ENCODE measurements around a stretch of chr12.

DNA sequence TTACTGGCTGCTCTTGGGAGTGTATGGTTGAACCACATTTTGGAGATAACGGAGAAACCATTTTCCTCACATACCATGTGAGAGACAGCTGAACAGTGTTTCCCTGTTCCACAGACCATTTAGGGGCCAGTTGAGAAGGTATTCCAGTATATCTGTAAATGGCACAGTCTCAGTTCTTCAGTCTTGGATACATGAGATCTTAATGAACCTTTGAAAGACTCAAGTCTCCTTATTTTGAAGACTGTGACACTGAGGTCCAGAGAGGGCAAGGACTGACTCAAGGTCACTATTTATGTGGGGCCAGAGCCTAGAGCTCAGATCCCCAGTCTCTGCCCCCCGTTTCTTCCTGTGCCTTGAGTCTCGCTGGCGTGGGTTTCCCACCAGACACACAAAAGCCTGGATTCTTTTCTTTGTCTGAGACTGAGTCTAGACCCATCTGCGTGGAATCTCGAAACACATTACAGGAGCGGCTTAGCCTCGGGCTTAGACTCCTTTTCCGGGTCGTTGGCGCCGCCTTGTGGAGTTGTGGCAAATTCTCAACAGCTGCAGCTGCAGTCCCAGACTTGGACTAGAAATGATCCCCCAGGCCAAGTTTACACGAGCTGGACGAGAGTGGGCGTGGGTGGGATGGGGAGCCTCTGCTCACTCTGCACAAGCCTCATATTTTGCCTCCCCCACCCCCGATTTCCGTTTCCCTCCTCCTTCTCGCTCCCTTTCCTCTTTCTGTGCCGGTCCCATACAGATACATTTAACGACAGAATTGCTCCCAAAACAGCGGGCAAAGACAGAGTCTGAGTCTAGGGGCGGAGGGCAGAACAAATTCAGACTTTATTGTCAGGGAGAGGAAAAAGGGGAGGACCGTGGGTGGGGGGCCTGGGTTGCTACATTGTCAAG, 4.3 kb upstream of the GPR84 start:
- RRBS = no CpG with 5 or more reads among the region's 23 CpGs

DNA sequence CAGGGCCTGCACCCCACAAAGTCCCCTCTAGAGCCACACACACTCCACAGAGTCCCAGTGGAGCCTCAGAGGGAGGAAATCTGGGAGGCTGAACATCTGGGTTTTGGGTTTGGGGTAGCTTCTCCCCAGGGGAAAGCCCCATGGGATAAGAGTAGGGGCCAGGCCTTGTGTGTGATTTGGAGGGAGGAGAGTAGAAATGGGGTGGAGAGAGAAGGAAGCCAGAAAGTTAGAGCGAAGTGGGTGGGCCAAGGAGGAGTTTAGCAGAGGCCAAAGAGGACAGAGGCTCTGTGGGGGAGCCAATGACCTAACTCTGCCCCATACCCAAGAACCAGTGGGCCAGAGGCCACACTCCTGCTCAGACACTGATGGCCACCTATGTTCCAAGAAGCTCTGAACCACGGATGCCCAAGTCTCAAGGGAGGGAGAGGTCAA, 9.3 kb downstream of the ZNF385A start:
- RRBS = no CpG with 5 or more reads among the region's 2 CpGs

GRCh38 chr12:54379008-54379485, 5.5 kb downstream of the ZNF385A start:
- RRBS = 2% methylated on average over 8 of the region's 41 CpGs

DNA sequence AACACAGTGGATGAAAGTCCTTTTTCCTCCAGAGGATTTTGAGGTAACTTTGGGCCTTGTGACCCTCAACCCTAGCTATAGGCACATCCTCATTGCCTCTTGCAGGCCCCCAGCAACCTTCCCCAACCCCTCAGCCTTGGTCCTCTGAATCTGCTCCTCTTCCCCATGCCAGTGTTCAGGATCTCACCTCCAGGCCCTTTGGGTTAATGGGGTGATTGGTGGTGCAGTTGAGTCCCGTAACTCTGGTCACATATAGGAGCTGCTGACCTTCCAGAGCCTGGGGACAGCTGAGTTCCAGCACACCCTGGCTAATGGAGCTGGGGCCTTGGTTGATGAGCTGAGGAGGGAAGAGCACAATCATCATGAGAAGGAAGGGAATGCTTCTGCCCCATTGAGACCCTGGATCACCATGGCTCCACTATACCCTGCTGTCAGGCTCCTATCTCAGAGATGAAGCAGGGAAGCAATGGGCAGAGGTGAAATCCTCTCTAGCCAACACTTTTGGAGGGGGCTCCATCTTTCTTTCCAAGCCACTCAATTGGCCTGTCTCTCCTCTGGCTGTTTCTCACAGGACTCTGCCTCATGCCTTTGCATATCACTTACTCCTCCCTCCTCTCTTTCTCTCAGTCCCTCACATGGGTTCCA, 16.2 kb upstream of the ZNF385A start:
- RRBS = no CpG with 5 or more reads among the region's 1 CpG

DNA sequence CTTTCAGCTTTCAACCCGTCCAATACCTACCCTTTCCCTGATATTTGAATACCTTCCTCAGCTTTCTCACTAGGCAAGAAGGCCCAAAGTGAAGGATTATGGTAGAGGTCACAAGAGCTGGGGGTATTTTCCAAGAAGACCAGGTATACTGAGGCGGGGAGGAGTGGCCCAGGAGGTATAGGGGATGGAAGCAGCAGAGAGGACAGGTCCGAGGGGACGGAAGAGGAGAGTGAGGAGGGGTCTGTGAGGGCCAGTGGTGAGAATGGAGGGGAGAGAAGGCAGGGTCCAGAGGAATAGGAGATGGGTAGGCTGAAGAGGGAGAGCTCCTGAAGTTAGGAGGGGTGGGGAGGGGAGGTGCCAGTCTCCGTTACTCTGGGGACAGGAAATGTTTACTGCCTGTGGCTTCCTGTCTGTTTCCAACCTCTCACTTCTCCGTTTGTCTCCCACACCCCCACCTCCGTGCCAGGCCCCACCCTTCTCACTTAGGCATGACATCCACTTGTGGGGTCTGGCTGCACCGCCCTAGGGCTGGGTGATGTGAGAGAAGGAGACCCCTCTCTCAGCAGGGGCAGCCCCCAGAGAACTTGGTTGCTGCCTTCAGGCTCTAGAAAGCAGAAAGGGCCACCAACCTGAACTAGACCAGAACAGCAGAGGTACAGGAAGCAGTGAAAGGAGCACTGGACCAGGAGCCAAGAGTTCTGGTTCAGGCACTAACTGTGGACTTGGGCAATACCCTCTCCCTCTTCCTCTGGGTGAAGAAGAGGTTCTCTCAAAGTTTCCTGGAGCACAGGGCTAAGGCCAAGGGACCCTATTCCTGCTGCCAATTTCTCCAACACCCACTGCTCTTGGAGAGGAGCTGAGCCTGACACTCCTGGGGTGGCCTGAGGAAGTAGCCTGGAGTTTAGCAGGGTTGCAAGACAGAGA, 5.7 kb downstream of the ITGA5 start:
- RRBS = no CpG with 5 or more reads among the region's 8 CpGs

- RRBS = no CpG with 5 or more reads among the region's 8 CpGs
Measured at GRCh38 chr12:54420446-54421785, 1.9 kb upstream of the ITGA5 start.

GRCh38 chr12:54424682-54425276, 5.7 kb upstream of the ITGA5 start:
- RRBS = no CpG with 5 or more reads among the region's 2 CpGs

GRCh38 chr12:54723559-54723758, 75.3 kb upstream of the DCD start:
- RRBS = no CpG with 5 or more reads among the region's 1 CpG

DNA sequence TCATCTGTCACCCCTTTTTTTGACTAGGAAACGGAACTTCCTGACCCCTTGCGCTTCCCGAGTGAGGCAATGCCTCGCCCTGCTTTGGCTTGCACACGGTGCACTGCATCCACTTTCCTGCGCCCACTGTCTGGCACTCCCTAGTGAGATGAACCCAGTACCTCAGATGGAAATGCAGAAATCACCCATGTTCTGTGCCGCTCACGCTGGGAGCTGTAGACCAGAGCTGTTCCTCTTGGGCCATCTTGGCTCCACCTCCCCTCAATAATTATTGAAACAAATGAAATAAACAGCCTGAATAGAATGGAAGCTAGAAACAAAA, 34.4 kb downstream of the MUCL1 start:
- RRBS = no CpG with 5 or more reads among the region's 8 CpGs

DNA sequence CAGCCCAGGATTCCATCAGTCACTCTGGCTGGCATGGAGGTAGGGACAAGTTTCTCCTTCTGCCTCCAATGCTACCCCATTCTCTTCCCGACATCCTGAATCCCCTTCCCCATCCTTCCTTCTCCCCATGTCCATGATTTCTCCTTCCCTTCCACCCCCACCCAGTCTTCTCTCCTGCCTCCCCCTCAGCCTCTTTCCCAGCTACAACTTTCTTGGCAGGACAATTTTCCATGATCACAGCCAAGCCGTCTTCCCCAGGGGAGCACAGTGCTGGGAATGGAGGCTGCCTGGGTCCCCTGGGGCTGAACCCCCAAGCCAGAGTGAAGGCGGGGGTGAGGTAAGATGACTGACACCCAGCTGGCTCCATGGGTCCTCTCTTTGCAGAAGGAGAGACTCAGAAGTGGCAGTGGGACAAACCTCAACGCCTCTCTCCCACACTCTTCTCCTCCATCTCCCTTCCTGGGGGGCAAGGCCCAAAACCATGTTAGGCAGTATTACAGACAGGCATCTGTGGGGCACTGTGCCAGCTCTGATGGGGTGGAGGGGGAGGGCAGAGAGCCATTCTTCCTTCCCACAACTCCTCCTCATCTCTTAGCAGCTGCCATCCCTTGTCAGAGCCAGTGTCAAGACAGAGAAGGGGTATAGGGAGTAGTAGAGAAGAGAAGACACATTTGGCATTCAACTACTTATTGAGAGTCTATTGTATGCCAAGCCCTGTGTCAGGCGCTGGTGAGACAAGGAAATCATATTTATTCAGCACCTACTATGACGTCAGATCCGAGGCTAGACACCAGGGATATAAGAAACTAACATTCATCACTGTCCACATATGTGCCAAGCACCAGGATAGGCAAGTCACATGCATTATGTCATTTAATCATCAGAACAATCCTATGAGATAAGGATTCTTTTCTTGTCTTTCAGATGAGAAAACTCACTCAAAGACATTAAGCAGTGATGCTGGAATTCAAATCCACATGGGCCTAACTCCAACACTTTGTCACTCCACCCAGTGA, 3.6 kb downstream of the ITGA7 start:
- RRBS = no CpG with 5 or more reads among the region's 7 CpGs

DNA sequence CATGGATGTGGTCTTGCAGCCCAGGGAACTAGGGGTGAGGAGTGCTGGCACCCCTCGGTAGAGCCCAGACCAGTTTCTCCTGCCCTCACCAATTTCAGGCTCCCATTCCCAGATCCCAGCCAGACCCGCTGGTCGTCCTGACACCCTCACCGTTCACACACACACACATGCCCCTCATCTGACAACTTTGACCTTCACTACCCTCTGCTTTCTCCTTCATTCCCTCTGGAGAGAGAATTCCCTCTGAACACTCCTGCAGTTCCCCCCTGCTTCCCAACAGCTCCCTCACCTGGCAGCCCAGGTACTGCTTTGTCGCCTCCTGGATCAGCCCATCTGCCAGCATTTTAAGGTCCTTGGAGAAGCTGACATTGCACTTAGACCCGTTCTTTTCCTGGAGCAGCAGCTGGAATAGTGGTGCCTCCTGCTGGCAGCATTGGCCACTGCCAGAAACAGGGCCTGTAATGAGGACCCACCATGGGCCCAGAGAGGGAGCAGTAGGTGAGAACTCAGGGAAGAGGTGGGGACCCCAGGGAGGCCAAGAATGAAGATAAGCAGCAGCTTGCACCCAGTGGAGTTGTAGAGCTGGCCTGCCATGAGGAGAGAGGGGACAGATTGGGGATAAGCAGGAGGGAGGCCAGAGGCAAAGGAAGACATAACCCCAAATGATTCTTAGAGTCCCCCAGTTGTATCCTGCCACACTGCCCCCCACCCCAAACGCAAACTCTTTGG, 5.8 kb upstream of the GDF11 start:
- RRBS = no CpG with 5 or more reads among the region's 7 CpGs

- RRBS = 4% methylated on average over 2 of the region's 15 CpGs
Measured at GRCh38 chr12:55737687-55738919, 4.8 kb upstream of the GDF11 start.

- RRBS = no CpG with 5 or more reads among the region's 3 CpGs
Measured at GRCh38 chr12:55925722-55926197, 1.9 kb downstream of the PYM1 start.

GRCh38 chr12:55944089-55944595, 13.2 kb downstream of the DGKA start:
- RRBS = no CpG with 5 or more reads among the region's 4 CpGs

DNA sequence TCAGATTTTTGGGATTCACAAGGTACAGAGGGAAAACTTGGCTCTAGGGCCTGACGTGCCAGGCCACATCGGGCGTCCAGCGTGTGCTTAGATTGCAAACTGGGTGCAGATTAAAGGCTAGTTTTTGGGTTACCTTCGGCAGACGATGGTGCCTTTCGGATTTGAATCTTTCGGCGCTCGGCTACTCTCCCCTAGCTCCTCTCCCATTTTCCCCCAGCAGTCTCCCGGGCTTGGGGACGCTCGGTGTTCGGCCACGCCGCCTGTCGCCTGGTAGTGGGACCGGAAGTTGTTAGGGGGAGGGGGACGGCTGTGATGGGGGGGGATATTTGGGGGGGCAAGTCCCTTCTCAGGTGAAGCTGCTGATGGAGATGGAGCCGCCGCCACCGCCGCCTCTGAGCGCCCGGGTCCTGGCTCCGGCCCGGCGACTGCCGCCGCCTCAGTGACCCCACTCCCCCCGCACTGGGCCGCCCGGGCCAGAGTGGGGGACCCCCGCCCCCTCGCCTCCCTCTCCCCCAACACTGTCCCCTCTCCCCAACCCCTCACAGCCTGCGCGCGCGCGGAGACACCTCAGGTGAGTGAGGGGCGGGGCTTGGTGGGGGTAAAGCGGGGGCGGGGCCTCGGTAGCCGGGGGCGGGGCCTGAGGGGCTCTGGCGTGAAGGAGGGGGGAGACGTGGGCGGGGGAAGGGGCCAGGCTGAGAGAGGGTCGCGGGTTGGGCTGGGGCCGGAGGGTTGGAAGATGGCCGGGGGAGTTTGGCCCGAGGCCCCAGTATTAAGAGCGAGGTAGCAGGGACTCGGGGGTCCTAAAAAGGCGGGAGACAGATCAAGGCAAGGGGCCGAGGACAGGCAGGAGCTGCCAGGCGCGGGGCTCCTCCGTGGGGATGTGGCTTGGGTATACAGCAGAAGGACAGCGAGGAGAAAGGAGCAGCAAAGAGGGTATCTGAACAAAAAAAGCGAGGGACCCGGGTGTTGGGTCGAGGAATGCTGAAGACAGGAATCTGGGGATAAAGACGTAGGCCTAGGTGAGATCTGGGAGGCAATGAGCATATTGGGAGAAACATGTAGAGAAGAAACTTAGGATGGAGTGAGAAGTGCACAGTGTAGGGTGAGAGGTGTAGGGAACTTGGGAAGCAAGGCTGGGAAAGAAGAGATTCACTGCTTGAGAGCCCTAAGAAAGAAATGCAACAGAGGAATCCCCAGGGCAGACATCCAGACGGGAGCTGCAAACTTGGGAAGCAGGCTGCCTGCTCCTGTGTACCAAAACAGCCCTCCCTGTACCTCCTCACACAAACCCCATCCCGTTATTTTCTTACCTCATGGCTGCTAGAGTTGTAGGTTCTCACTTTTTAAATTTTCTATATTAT, 10.6 kb downstream of the SUOX start:
- RRBS = under 1% methylated on average over 28 of the region's 68 CpGs

GRCh38 chr12:56020202-56020652, 616 bp upstream of the IKZF4 start:
- RRBS = no CpG with 5 or more reads among the region's 2 CpGs

GRCh38 chr12:56129792-56130330, 1.8 kb downstream of the ESYT1 start:
- RRBS = no CpG with 5 or more reads among the region's 19 CpGs

DNA sequence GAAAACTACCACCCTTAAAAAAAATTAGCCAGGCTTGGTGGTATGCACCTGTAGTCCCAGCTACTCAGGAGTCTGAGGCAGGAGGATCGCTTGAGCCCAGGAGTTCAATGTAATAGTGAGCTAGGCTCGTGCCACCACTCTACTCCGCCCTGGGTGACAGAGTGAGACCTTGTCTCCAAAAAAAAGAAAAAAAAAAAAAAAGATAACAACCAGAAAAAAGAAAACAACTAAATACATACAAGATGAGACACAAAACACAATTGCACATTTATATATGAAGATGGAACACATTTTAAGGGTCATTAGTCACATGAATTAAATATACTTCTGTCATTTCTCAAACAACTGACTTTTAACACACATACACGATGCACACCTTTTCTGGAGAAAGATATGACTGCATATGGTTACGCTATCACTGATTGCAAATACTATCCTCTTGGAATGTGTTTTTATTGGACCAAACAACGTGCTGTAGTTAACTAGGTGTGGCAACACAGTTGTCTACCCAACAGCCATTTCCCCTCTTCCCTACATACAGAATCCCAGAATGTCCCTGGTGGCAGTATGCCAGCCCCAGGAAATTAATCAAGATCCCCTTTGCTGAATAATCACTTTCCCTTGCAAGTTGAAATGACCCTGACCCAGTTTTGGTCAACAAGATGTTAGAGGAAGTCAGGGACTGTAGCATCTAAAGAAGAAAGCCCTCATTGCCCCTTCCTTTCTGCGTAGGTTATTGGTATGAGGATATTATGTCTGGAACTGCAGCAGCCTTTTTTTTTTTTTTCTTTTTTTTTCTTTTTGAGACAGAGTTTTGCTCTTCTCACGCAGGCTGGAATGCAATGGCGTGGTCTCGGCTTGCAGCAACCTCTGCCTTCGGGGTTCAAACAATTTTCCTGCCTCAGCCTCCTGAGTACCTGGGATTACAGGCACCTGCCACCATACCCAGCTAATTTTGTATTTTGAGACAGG, 5.7 kb upstream of the MYL6B start:
- RRBS = no CpG with 5 or more reads among the region's 11 CpGs

Data from HTR-8/SVneo (cell line).